ENCODE results near the gene TOR1AIP1.

- RRBS = no CpG with 5 or more reads among the region's 1 CpG
Measured at GRCh38 chr1:179017809-179018224, 7.9 kb upstream of the FAM20B start.

DNA sequence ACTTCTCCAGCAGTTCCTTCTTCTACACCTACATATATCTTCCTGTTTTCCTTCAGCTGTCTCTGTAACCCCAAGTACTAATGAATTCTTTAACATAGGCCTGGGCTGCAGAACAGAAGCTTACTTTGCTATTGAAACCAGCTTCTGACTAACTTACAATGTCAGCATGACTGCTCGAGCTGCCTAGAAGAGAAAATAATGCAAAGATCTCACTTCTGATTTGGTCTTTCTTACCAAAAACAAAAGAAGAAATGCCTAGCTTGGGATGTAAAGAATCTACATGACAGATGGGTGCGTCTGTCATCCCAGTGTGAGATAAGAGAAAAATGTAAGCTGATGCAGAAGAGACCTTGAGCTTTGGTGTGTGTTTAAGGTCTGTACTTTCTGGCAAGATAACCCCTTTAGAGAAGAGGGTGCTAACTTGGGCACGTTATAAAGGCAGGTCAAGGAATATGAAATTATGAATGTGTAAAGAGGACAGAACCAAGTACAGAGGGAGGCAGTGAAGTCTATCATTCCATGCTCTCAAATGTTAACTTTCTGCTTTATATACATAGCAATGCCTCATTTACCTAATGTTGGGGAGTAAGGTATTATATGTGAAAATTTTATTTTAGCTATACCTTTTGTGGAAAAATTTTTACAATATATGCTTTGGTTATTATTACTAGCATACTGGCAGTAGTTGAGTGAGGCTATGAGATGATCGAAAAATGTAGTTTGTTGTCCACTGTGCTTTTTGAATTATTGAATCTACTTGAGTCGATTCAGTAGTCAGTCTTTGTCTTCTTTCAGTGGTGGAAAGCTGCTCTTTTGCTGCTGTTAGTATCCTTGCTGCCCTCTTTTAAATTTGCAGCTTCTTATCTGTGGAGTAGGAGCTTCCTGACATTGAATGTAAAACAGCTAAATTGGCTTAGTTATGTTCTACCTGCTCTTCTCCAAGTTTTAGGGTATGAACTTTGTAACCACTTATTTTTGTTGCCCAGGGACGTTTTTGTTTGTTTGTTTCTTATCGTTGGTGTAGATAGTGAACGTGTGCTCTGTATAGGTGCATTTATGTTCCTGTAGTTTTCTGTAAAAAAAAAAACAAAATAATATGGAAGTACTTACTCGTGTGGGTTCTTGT is 3.9 kb downstream of the FAM20B start:
- RRBS = no CpG with 5 or more reads among the region's 9 CpGs

DNA sequence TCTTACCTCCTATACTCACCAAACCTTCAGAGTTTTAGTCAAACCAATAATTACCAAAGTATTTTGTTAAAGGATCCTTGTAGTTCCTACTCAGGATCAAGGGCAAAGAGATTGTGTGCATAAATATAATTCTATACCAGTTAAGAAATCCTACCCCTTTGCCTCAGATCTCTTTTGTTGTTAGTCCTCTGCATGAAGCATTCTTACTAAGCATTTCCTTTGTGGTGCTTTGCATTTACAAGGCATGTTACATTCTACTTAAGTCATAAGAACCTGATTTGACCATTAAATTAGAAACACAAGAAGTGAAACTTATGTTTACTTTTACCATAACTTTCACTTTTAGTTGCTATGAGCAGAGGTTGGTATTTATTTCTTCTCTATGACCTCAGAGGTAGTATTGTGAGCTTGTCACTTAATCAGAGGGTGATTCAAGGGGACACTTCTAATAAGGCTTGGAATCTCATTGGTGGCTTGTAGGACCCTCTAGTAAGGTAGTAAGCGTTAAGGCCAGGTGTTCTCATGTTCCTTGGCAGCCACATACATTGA is 9.0 kb downstream of the FAM20B start:
- RRBS = no CpG with 5 or more reads among the region's 1 CpG

GRCh38 chr1:179103654-179104259 is 21.9 kb downstream of the TOR3A start:
- RRBS = no CpG with 5 or more reads among the region's 6 CpGs

DNA sequence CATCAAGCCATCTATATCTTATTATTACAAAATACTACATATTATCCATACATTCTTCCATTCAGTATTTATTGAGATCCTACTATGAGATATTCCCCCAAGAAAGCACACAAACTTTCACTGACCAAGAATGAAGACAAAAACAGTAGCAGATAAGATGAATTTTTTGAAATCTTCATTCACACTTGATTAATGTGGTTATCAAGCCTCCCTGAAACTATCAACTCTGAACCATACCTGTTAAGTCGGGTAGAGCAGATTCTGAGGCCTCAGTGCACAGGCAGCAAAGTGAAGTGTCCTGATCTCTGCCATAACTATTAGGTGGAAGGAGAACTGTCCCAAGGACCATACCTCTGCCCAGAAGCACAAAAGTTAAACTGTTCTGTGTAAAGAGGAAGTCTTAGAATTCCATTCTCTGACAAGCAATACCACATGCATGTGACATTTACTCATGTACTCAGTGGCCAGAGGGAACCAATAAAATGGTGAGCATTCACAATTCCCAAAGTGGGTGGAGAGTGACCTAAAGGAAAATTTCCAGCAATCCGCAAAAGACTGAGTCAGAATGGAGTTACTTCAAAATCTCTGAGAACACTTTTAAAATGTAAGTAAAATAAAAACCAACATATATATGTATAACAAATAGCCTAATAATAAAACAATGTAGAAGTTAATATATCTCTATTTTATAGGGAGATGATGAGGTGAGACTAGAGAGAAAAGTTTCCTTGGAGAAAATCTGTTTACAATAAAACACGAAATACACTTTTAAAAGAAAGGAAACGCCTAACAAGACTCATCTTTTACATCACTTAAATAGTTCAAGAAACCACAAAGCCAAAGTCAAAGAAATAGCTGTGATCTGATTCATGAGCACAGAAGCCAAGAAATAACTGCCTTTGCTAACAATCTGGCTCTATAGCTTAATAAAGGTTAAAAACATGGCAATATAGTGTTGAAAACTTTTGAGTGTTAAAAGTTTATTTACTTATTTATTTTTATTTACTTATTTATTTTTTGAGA is 61.1 kb downstream of the TOR3A start:
- RRBS = no CpG with 5 or more reads among the region's 4 CpGs

DNA sequence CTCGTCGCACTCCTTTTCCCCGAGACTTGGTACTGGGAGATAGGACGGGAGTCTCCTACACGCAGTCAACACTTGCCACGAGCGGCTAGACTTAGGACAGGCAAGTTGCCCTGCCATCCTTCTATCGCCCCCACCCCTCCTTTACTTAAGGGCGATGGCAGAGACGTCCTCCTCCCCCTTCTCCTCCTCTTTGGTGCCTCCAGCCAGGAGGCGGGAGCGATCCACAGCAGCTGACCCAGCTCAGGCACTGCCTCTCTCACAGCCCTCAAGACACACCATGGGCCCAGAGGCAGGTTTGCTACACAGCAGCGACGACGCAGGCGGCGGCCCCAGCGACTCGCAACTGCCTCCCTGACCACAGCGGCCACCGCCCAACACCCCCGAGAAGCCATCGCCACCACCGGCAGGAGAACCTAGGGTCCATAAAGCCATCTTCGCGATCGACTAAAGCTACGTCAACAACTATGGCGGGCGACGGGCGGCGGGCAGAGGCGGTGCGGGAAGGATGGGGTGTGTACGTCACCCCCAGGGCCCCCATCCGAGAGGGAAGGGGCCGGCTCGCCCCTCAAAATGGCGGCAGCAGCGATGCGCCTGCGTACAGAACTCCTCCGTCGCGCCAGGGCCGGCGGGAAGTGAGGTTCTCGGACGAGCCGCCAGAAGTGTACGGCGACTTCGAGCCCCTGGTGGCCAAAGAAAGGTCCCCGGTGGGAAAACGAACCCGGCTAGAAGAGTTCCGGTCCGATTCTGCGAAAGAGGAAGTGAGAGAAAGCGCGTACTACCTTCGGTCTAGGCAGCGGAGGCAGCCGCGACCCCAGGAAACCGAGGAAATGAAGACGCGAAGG is at the start of gene TOR1AIP1:
Gene TOR1AIP1 (plus strand): TSS at position 247 of the 842 bp plus-strand sequence.
- RRBS = 1% methylated on average over 16 of the region's 69 CpGs

DNA sequence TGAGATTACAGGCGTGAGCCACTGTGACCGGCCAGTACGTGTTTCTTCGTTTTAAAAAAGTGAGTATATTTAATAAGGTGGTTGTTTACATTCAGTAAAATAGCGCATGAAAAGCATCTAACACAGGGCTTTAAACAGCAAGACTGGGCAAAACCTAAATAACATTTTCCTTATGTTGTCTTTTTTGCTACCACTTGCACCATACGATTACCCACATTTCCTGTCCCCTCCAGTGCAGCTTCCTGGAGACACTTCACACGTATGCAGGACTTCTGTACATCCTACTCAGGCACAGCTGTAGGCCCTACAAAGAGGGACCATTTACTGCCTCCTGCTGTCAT is 1.1 kb upstream of the CEP350 start:
- RRBS = no CpG with 5 or more reads among the region's 7 CpGs

- RRBS = no CpG with 5 or more reads among the region's 2 CpGs
Measured at GRCh38 chr1:179975067-179975479, 20.5 kb downstream of the CEP350 start.

DNA sequence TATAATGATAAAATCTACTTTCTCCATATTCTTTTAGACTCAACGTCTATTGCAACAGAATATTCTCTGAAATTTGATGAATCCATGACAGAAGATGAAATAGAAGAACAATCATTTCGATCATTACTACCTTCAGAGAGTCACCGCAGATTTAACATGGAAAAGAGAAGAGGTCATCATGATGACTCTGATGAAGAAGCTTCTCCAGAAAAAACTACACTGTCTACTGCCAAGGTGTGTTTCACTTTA is 98.2 kb downstream of the CEP350 start:
- RRBS = no CpG with 5 or more reads among the region's 3 CpGs

- RRBS = no CpG with 5 or more reads among the region's 2 CpGs
Measured at GRCh38 chr1:180177437-180177887, 22.8 kb downstream of the QSOX1 start.

DNA sequence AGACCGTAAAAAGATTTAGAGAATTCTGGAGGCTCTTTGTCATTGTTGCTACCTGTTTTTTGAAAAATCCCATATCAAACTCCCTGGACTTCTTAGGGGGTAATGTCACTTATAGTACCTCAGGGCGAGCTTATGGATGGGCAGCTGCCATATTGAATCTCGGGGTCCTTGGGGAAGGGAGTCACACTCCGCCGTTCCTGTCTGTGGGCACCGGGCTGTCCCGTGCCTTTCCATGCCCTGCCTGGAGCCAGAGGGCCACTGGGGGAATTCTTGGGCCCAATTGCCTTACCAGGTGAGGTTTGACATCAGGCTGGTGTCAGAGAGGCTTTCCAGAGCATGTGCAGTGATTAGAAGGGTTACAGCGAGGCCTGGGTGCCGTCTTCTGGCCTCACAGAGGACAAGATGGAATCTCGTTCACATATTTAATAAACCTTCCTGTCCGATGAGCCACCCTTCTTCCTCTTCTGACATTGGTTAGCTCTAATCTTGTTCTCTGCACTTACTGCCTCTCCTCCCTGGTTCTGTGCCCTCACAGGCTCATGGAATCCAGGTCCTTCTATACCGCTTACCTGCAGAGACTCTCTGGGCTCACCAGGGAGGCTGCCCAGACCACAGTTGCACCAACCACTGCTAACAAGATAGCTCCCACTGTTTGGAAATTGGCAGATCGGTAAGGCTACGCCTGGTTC is 28.9 kb downstream of the QSOX1 start:
- RRBS = no CpG with 5 or more reads among the region's 14 CpGs

GRCh38 chr1:180189871-180190844 is 35.5 kb downstream of the QSOX1 start:
- RRBS = 29% methylated on average over 1 of the region's 13 CpGs

GRCh38 chr1:180217385-180217793 is 12.7 kb upstream of the LHX4 start:
- RRBS = no CpG with 5 or more reads among the region's 6 CpGs

- RRBS = 2% methylated on average over 15 of the region's 91 CpGs
Measured at GRCh38 chr1:180230993-180232015, 1.2 kb downstream of the LHX4 start.

DNA sequence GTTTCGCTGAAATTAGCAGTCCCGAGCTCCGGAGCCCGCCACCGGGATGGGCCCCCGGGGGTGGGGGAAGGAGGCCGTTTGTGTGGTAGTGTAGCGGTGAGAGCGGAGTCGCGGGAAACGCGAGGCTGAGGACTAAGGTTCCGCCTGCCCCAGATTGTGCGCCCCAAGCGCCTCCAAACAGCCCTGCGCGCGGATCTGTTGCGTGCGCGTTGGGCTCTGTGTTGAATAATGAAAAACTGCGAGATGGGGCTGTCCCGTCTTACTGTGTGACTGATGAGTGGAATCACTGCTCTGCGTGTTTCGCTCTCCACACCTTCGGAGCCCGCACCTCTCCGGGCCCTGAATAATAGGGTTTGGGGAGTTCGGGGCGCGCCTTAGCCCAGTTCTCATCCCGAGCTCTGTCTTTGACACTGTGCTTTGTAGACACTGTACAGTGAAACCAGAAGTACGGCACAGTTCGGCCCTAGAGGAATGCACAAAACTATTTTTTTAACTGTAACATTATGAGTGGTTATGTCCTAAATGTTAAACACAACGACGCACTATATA is 468 bp upstream of the ACBD6 start:
- RRBS = 1% methylated on average over 3 of the region's 37 CpGs

GRCh38 chr1:180503320-180503746 is 956 bp upstream of the ACBD6 start:
- RRBS = no CpG with 5 or more reads among the region's 5 CpGs

DNA sequence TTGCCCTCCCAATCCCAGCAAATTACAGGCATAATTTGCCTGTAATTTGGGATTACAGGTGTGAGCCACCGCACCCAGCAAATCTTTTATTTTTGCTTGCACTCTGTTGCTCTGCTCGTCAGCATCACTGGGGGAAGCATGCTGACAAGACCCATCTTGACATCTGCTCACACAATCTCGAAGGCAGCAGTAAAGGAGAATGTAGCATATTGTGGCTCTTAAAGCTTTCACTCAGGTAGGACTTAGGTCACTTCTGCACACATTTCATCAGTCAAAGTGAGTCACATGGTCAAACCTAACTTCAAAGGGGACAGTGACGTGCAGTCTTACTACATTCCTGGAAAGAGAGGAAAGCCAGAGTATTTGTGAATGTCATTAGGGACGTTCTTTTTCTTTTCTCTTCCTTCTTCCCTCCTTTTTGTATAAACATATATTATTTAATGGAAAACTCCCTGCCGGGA is 19.1 kb upstream of the ACBD6 start:
- RRBS = no CpG with 5 or more reads among the region's 6 CpGs

- RRBS = no CpG with 5 or more reads among the region's 10 CpGs
Measured at GRCh38 chr1:180562483-180563460, 60.4 kb upstream of the ACBD6 start.

GRCh38 chr1:180603027-180603664 is 28.7 kb upstream of the XPR1 start:
- RRBS = no CpG with 5 or more reads among the region's 8 CpGs